Paraaortic lymph node (tissue), 1 donor: ENCODE results near the gene MROH7.

- PRO-cap: no peak
Observed at GRCh38 chr1:54175941-54176242, 23.1 kb upstream of the CDCP2 start.

DNA sequence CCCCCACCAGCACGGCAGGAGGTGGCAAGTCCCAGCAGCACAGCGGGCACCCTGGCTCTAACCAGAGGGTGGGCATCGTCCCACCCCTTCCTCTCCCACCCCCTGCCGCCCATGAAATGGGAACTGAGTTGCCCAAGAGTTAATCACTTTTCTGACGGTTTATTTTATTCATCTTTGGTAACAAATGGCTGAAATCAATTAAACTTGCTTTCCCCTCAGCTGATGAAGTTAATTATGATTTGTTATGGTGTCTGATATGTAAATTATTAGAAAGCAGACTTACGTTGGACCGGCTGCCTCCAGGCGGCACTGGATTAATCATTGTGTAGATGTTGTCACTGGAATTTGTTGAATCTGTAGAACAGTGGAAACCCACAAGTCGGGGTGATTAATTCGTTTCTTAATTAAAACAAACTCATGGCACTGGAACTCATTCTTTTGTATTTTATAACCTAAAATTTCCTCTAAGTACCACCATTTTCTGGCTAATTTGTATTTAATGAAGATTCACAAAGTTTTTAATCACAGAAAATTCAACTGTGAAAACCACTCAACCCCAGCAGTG lies 39.0 kb downstream of the MRPL37 start:
- PRO-cap: no peak

GRCh38 chr1:54252858-54253443 lies 53.0 kb downstream of the MRPL37 start:
- PRO-cap: no peak

GRCh38 chr1:54256650-54257397 lies 56.9 kb downstream of the MRPL37 start:
- PRO-cap: no peak

DNA sequence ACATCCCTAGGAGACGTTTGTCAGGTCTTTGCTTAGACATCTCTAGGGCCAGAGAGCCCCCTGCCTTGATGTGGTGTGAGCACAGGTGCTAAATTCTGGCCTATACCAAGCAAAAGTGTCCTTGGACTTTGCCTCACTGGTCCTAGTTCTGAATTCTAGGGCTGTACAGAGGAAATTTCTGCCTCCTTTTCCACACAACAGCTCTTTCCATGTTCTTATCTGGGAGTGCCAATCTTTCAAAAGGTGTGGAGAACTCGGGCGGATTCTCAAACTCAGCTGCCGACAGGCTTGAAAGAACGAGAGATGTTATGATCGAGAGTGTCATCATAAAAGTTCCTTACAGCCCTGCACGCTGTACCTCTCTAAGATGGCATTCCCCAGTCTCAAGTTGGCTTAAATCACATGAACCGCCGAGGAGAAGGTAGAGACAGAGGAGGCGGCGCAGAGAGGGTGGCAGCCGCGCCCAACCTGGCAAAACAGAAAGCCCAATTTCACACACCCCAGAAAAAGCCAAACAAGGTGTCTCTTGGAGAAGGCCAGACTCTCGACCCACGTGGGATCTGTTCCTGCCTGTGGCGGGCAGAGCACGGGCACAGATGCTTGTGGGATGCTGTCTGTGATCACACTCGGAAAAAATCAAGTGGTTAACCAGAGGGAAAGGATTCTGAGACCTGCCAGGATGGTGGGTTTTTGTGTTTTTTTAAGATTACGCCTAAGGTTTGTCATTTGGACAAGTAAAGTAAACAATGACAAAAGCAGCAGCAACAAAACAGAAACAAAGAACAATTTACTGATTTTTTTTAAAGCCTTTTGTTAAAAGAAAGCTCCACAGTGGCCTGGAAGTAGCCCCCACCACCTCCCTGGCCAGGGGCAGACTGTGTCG lies 80.6 kb downstream of the MRPL37 start:
- PRO-cap: no peak

GRCh38 chr1:54342056-54343319 lies 142.5 kb downstream of the MRPL37 start:
- PRO-cap: no peak

DNA sequence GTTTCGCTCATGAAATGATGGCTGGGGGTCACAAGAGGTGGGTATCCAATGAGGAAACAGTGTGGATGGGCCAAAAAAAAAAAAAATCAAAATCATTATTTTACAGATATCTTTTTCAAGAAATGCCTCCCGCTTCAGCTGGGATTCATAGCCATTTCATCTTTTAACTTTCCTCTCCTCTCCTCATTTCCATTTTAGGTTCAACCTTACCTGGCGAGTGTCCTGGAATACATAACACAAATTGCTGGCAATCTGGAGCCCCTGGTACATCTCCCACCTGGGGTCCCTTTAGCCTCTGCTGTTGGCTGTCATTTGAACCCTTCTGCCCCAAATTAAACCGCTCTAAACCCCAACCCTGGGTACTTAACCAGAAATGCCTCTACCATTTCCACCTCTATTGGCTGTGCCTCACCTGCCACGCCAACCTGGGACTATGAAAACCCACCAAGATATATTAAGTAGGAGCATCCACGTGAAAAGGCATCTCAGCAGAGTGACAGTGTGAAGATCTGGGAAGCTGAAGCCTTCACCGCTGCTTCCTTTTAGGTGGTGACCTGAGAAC lies 149.8 kb downstream of the MRPL37 start:
- PRO-cap: no peak

DNA sequence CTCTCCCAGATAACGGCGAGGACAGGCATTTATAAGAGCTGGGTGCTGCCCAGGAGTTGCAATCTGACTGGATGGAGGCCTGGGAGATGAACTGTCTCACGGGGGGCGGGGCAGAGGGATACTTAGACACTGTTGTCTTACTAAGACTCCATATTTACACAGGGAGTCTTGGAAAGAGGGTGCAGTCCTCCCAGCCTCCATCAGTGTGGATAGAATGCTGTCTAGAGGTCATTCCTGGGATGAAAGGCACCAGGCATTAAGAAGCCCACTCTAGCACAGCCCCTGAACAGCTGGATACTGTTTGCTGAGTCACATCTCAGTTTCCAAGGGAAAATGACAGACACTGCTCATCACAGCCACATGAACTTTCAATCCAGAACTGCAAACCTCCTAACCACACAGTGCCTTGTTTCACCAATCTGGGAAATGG lies 162.9 kb downstream of the MRPL37 start:
- PRO-cap: no peak

GRCh38 chr1:54364797-54365469 lies 165.0 kb downstream of the MRPL37 start:
- PRO-cap: no peak

DNA sequence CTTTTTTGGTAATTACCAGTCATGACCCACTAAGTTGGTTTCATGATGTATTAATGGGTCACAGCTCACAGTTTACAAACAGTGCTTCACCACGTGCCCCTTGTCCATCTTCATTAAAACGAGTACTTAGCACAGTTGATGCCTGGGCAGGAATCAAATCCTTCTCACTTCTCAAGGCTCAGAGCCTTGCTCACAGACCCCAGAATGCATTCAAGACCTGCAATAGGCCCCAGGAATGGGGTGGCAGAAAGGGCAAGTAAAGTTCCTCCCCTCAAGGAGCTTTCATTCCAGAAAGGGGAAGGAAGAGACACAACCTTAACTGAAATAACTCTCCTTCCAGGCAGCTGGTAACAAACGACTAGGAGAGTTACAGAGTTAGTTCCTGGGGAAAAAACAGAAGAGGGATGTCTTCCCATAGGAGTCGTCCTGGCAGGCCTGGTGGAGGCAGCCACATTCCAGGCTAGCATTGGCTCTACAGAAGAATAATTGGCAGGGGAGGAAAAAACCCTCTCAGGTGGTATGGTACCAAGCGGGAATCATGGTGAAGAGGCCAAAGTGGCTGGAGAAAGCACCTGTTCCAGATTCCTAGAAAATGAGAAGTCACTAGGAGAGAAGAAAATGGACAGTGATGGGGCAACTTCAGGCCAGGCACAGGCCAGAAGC lies 155.4 kb upstream of the ACOT11 start:
- PRO-cap: no peak

DNA sequence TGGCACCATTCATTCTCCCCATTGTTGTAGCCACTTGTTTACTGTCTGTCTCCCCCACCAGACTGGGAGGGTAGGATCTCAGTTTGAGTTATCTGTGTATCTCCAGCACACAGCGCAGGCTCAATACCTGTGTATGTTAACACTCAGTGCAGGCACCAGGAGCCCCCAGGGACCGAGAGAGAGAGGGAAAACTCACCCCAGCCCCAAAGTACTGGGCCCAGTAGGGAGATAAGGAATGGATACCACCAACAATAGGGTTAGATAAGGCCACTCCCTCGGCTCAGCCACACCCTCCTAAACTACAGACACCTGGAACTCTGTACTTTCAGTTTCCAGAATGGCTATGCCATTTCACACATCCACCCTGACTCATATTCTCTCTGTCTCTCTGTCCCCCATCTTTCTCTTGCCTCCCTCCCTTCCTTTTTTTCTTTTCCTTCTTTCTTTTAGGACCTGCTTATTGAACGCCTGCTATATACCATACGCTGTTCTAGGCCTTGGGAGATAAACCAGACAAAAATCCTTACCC lies 138.6 kb upstream of the ACOT11 start:
- PRO-cap: no peak

DNA sequence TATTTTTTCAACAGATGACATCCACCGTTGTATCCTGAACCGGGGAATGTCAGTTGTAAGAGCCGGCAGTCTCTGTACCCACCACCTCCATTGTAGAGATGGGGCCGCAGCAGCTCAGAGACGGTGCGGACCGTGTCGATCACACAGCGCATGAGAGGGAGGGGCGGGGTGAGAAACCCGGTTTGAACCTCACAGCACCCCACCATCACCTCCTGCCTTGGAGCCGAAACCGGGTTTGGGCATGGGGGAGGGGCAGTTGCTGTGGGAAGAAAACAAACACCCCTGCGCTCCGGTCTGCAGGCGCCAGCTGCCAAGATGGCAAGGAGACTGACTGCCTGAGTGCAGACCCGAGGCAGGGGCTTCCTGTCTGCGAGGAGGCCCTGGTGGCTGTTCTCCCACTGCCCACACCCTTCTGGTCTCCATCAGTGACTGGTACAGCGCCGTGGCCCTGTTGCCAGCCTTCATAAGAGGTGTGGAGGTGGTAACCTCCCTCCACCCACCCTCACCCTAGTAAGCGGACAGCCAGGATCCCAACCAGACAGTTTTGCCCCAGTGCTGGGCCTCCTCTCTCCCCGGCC lies 72.6 kb upstream of the ACOT11 start:
- PRO-cap: no peak

DNA sequence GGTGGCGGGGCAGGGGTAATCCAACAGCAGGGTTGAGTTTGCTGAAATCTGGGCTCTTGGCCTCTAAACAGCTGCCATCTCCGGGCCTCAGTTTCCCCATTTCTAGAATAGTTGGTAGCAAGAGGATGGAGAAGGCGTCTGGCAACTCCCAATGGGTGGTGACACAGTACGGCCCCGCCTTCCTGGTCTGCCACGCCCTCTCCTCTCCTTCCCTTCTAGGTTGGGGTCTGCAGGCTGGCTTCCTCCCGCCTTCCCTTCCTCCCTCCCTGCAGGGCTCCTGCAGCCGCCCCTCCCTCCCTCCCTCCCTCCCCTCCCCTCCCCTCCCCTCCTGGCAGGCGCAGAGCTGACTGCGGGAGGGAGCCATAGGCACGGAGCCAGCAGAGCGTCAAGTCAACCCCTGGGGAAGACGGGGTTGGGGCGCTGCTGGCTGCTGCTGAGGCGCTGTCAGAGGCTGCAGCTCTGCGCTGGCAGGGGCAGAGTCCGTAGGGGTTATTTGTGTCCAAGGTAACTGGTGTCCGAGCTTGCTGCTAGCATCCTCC lies 57.7 kb upstream of the ACOT11 start:
- PRO-cap: no peak

DNA sequence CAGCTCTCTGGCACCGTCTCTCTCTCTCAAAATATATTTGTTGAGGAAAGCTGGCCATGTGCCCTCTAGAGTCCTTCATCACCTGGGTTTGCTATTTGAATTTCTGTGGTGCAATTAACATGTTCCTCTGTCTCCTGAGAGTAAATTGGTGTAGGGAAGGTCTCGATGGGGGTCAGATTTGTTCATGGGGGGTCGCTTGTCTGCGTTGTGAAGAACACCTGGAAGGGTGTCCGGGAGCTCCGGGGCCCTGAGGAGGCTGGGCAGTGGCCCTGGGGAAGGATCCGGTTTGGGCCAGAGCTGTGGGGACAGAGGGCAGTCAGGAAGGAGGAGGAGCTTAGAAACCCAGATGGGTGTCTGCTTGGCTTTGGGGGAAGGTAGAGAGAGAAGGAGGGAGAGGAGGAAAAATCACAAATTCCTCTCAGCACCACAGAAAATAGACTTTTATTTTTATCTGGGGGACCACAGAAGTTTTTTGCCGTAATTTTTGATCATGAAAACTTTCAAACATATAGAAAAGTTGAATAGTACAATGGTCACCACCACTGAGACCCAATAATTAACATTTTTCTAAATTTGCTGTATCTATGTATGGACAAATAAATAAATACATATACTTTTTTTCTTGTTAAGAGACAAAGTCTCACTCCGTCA lies 33.1 kb downstream of the FAM151A start:
- PRO-cap: no peak

- PRO-cap: no peak
Observed at GRCh38 chr1:54641585-54641999, at the start of gene MROH7. Gene MROH7, plus strand, starts transcription at chr1:54641786.

DNA sequence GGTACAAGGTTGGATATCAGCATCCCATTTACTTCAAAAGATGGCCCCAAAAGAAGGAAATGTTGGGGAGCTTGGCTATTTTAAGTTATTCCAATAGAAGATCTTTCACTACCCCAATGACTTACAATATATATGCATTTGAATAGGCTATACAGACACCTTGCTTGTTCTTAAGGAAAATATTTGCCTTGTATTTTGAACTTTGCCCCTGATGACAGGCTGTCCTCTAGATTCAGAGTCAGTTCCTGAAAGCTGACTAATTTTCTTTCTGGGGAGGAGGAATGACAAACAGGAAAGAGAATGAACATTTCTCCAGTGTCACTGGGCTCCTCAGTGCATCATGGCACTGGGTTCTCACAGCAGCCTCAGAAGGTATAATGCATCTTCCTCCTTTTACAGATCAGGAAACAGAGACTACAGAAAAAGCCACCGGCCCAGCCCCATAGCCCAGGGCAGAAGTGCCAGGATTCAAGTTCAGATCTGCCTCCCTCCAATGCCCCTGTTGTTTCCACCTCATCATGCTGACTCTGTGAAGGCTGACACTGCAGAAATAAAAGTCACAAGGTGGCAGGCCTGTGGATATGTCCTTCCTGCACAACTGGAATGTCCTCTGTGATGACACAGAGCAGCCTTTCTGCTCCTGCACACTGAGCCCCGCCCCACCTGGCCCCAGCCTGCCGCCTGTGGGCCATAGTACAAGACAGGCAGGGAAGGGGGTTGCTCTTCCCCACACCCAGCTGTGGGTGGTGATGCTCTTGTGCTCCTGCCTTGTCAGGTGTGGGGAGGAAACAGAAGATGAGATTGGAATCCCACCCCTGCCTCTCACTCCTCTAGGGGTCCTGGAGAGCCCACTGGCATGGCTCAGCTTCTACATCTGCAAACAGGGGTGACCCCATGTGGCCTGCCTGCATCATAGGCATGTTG lies 6.5 kb downstream of the TTC22 start:
- PRO-cap: no peak

- PRO-cap: no peak
Observed at GRCh38 chr1:54800063-54800520, 1.0 kb downstream of the TTC22 start.

- PRO-cap: no peak
Observed at GRCh38 chr1:54848716-54849248, 38.2 kb downstream of the DHCR24 start.

DNA sequence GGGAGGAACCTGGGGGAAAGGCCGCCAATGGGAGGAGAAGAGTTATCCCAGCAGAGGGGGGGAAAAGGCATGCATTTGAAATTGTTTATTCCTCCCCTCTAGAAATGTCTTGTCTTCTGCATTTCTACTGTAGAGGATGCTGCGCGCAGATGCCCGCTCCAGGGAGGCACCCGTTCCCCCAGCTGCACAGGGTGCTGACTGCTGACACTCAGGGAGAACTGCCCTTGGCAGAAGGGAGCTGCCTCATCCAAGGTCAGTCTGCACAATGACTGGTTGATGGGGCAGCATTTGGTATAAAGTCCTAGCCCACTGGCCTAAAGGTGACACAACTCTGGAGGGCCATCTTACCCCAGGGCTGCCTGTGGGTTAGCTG lies 29.0 kb downstream of the DHCR24 start:
- PRO-cap: no peak

DNA sequence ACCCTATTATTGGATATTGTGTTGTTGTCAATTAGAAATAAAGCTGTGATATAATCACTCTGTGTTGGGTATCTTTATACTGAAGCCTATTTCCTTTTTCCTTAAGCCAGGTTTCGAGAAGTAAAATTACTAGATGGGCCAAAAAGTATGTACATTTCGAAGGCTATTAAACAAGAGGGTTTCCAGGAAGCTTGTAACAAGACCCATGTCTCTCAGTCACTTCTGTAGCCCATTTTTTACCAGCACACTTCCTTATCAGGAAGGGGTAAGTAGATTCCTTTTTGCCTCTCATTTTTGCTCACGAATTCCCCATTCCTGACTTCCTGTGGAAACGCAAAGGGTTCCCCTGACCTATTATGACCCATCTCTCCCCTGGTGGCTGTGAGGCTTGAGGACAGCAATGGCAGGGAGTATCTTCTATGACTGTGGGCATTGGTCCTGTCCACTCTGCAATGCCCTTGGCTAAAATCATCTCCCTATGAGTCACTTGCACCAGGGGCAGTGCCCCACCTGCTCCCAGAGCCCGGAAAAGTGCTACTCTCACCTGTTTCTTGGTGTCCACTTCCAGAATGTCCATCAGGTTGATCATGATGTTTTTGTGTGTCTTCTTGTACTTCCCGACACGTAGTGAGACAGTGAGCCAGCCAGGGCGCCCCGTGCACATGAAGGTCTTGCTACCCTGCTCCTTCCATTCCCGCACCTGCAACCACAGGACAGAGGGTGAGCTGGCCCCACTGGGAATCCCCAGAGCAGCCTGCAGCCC lies 3.7 kb downstream of the DHCR24 start:
- PRO-cap: no peak